PFSK-1 (cell line): Measurements from ENCODE around the gene COL4A2.

GRCh38 chr13:107912807-107913195 lies 45.5 kb upstream of the NALF1 start:
- RRBS: no CpG with 5 or more reads among the region's 2 CpGs

- RRBS: no CpG with 5 or more reads among the region's 3 CpGs
Measured at GRCh38 chr13:108267388-108267672, 2.2 kb upstream of the TNFSF13B start.

DNA sequence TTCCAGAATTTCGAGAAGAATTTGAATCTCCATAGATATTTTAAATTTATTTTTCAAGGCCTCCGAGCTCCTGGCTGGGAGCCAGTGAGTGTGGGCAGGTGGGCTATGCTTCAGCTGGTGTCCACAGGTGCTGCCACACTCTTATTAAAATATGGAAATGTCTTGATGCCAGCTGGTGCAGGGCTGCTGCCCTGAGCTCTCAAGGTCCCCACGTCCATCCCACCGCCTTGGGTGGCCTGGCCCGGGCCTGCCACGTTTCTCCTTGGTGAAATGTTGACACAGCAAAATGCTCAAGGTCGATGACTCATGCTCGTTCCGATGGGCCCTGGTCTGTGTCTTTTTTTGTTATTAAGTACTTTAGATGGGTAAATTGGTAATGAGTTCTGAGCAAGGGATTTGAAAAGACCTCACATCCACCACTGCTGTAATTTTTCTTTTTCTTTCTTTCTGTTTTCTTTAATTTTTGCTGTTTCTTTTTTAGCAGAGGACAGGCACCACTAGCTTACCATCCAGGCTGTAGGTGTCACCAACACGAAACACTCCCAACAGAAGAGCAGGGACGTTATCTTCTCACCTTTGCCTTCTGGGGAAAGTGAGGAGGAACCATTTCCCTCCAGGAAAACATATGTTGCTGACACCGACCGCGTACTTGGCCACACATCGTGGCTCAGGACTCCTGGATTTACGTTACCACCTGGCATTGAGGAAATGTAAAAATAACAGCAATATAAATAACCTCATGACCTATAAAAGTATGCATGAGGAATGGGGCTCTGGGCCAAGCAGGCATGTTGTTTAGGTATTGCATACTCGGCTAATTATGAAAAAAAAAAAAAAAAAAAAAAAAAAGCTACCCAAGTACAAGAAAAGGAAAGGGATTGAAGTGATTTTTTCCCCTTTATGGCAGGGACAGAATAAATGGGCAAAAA lies 524.9 kb downstream of the MYO16 start:
- RRBS: no CpG with 5 or more reads among the region's 17 CpGs

- RRBS: no CpG with 5 or more reads among the region's 2 CpGs
Measured at GRCh38 chr13:109256991-109257588, 529.3 kb downstream of the IRS2 start.

GRCh38 chr13:109394469-109395100 lies 391.8 kb downstream of the IRS2 start:
- RRBS: no CpG with 5 or more reads among the region's 8 CpGs

DNA sequence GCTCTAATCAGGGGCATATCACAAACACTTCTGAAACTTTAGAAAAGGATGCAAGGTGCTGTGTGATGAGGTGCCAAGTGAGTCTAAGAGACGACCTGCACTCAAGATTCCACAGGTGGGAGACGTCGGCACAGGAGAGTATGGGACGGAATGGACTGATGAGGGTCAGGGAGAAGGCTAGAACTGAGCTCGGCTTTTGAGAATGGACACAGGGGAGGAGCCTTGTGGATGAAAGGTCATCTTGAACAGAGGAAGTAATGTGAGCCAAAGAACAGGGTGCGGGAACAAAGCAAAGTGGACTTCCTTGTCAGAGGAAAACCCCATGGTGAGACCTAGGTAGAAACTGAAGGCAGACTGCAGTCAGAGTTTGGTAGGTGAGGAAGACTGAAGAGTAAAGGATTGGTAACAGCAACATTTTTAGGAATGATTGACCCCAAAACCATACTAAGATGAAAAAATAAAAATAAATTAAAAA lies 199.3 kb downstream of the IRS2 start:
- RRBS: no CpG with 5 or more reads among the region's 6 CpGs

- RRBS: no CpG with 5 or more reads among the region's 8 CpGs
Measured at GRCh38 chr13:109651748-109652521, 134.4 kb downstream of the IRS2 start.

DNA sequence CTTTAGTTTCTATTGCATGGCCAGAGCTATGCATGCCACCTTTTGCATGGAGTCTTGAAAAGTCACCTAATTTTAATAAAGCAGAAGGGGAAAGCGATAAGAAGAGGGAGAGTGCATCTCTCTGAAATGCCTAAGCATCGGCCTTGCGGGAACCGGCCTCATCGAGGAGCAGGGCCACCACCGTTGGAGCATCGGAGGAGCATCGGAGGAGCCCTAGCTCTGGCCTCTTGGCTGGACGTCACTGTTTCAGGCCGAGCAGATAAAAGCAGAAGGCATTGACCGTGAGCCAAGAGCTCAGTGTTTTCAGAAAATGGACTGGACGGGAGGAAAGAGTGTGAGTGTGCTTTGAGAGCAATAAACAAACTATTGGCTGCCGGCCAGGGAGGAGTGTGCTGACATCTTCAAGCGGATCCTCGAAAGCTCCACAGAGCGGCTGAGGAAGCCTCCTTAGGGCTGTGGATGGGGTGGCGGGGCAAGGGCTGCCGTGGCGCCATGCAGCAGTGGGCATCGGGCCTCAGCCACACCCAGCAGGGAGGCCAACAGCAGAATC lies 41.9 kb downstream of the IRS2 start:
- RRBS: no CpG with 5 or more reads among the region's 20 CpGs

DNA sequence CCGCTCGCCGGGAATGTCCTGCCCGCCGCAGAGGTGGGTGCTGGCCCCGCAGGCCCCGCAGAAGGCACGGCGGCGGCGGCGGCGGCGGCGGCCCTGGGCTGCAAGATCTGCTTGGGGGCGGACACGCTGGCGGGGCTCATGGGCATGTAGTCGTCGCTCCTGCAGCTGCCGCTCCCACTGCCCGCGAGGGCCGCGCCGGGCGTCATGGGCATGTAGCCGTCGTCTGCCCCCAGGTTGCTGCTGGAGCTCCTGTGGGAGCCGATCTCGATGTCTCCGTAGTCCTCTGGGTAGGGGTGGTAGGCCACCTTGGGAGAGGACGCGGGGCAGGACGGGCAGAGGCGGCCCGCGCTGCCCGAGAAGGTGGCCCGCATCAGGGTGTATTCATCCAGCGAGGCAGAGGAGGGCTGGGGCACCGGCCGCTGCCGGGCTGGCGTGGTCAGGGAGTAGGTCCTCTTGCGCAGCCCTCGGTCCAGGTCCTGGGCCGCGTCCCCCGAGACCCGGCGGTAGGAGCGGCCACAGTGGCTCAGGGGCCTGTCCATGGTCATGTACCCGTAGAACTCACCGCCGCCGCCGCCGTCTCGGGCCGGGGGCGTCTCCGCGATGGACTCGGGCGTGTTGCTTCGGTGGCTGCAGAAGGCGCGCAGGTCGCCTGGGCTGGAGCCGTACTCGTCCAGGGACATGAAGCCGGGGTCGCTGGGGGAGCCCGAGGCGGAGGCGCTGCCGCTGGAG lies 2.3 kb downstream of the IRS2 start:
- RRBS: 3% methylated on average over 31 of the region's 78 CpGs

DNA sequence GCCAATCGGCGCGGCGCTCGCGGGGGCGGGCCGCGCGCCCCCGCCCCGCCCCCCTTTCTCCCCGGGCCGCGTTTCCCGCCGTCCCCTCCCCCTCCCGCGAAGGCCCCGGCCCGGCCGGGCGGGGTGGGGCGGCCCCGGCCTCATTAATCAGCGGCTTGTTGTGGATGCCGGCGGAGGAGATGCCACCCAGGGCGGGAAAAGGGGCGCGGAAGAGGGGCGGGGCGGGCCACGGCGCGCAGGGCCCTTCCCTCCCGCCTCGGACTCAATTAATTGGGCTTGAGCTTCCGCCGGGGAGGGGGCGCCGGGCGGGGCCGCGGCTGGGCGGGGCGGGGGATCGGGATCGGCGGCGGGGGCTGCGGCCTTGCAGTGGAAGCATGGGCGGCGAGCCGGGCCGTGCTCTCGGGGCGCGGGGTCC lies 343 bp upstream of the IRS2 start:
- RRBS: 1% methylated on average over 20 of the region's 59 CpGs

DNA sequence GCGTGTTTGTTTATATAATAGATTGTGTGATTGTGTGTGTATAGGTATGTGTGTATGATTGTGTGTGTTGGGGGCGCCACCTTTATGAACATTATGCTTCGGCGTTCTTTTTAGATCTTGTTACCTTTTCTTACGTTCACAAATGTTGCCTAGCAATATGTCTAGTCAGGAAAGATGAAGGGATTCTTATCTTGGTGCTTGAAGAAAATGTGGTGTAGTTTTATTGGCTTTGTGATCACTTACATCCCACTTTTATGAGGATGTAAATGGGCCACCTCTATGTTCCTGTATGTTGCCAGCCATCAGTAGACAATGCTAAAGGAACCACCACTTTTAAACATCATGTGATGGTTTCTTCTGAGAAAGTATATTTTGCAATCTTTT lies 2.1 kb upstream of the IRS2 start:
- RRBS: no CpG with 5 or more reads among the region's 5 CpGs

- RRBS: no CpG with 5 or more reads among the region's 10 CpGs
Measured at GRCh38 chr13:109836488-109837075, 50.2 kb upstream of the IRS2 start.

GRCh38 chr13:110045051-110045706 lies 258.8 kb upstream of the IRS2 start:
- RRBS: no CpG with 5 or more reads among the region's 15 CpGs

GRCh38 chr13:110126196-110127095 lies 180.5 kb downstream of the COL4A1 start:
- RRBS: no CpG with 5 or more reads among the region's 18 CpGs

- RRBS: no CpG with 5 or more reads among the region's 9 CpGs
Measured at GRCh38 chr13:110177771-110178279, 129.1 kb downstream of the COL4A1 start.

- RRBS: no CpG with 5 or more reads among the region's 7 CpGs
Measured at GRCh38 chr13:110213844-110214221, 93.1 kb downstream of the COL4A1 start.

- RRBS: no CpG with 5 or more reads among the region's 49 CpGs
Measured at GRCh38 chr13:110265397-110266618, 41.1 kb downstream of the COL4A1 start.

DNA sequence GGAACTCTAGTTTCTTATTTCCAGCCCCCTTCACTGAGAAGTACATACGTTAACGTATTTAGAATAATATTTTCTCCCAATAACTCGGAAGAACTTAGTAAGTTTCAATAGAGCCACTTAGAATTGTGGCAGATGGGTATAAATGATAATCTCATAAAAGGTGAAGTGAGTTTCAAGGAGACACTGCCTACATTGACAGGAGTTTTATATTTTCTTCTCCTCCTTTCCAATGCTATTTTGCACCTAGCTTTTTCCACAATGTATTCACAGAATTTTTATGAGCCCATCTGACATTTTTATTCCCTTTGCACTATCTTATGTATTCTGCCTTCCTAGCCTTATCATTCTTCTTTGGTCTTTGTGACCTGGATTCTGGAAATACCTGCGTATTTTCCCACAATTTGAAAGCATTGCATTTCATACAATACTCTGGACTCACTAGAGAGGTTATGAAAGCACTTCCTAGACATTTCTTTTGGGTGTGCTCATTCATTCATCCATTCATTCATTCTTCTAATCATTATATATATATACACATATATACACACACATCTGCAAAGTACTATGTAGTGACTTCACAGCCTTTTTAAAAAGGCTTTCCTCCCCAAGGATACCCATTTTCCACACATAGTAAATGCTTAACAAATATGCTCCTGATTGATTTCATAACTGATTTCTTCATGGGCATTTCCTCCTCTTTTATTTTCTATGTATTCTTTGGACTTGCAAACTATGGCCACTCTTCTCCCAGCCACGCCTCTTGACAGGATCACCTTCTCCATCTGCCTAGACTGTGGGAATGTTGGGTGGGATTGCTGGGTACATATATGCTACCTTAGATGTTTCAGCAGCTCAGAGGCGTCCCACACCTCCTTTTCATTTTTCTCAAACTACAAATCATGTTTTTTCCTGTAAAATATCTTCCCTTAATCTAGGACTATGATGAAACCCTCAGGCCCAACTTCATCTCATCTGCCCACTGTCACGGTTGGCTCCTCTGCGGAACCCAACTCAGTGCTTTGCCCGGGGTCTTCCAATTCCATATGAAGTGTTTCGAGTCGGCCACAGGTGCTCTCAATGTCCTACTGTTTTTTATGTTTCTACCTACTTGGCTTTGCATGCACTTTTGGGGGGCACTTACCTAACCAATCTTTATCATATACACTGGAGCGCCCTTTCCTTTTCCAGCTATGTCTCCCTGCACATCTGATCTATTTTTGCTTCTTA lies 28.5 kb downstream of the COL4A1 start:
- RRBS: no CpG with 5 or more reads among the region's 12 CpGs

- RRBS: 37% methylated on average over 48 of the region's 93 CpGs
Measured at GRCh38 chr13:110307220-110308061, at the start of gene COL4A2. COL4A2 (plus strand) TSS chr13:110307284.

DNA sequence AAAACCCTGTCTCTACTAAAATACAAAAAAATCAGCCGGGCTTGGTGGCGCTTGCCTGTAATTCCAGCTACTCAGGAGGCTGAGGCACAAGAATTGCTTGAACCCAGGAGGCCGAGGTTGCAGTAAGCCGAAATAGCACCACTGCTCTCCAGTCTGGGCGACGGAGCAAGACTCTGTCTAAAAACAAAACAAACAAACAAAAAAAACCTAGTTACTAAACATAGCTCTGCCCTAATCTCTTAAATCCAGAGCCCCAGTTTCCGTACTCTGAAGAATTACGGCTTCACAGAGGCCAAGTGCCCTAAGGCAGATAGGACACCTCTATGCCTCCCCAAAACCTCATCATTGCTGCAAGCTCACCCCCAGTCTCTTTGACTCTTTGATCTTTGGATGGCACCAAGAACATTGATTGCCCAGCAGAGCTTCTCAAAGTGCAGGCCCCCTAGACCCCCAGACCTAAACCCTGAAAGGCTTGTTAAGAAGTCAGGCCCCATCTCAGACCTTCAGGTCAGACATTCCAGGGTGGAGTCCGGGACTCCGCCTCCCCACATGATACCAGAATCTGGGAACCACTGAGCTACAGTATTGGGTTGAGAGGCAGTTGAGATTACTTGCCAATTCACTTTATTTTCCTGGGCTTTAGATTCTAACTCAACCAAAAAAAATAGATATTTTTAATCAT lies 2.9 kb downstream of the COL4A2 start:
- RRBS: no CpG with 5 or more reads among the region's 10 CpGs